SUDHL5 (cell line): ENCODE measurements around a stretch of chr10.

- PRO-cap, result no peak
These were observed 17.9 kb downstream of the VSIR start for GRCh38 chr10:71755191-71755980.

- PRO-cap, result no peak
These were observed 7.0 kb downstream of the VSIR start for GRCh38 chr10:71766433-71766677.

DNA sequence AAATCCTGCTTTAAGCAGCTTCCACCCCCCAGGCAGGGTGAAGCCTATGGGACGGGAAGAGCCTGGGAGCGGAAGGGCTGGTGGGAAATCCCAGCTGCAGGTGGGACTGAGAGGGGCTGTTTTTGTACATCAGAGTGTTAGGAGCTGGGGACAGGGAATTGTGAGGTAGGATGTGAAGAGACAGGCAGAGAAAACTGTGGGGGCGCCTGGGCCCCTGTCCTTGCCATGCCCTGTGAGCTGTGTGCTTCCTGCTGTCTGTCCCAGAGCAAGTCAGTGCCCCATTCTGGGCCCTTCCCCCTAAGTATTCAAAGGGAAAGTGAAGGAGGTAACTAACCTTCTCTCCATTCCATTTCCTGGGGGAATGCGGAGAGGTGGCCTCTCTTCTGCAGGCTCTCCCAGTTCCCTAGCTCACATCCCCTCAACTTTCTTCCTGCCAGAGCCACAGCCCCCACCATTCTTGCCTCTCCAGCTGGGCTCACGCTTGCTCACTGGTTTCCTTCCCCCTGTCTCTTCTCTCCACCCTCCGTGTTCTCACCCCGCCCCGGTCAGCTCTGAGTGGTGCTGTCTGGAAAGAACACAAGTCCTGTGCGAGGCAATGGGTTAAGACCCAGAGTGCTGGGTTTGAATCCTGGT lies 9.6 kb upstream of the VSIR start:
- PRO-cap, result no peak

GRCh38 chr10:71817809-71818282 lies 33.2 kb downstream of the PSAP start:
- PRO-cap, result no peak

GRCh38 chr10:71818283-71819433 lies 32.4 kb downstream of the PSAP start:
- PRO-cap, result no peak

DNA sequence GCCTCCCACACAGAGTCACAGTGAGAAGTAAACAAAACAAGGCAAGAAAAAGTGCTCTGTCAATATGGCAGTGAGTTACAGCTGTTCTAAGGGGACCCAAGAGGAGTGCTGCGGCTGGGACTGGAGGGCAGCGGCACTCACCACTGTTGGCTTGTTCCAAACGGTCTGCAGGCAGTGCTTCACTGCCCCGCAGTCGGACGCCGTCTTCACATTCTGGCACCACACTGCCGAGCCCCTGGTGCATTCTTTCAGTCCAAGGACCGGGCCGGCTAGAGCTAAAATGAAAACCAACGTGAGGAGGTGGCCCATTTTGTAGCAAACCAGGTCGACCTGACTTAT lies 16.9 kb downstream of the PSAP start:
- PRO-cap, result no peak

GRCh38 chr10:71835746-71836844 lies 15.0 kb downstream of the PSAP start:
- PRO-cap, result bidirectional peak, plus-strand start at chr10:71836590, minus-strand start at chr10:71836490

- PRO-cap, result no peak
These were observed 39.1 kb upstream of the PSAP start for GRCh38 chr10:71889905-71890787.

DNA sequence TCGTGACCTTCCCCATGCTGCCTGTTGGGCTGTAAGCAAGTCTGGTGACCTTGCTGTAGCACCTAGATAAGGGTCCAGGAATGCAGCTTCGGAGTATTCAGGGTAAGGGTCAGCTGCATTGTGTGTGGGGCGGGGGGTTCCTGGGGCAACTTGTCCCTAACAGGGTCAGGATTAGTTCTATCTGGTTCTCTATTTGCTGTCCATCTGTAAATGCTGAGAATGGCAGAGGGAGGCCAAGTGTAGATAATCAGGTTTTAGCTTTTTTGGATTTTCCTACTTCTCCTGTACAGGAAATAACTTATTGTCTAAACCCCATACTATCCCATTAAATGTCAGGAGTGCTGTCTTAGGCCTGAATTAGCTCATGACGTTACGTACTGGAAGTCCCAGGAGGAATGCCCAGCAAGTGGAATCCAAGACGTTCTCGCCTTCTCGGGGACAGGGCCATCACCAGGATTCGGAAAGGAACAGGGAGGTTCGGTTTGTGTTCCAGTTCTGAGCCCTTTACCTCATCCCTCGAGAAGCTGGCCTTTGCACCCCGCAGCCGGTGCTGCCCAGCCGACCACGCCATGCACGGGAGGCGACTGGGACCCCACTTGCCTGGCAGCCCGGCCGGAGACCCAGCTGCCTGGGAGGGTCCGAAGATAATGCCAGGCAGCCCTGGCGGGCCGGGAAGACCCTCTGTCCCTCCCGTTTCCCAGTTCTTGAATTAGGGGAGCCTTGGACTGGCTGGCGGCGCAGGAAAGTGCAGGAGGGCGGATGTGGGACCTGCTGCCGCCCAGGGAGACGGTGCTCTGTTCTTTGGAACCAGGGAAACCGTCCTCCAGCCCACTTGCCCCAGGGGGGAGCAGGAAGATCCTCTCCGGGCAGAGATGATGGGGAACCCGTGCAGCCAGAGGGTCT lies 906 bp upstream of the CHST3 start:
- PRO-cap, result no peak

DNA sequence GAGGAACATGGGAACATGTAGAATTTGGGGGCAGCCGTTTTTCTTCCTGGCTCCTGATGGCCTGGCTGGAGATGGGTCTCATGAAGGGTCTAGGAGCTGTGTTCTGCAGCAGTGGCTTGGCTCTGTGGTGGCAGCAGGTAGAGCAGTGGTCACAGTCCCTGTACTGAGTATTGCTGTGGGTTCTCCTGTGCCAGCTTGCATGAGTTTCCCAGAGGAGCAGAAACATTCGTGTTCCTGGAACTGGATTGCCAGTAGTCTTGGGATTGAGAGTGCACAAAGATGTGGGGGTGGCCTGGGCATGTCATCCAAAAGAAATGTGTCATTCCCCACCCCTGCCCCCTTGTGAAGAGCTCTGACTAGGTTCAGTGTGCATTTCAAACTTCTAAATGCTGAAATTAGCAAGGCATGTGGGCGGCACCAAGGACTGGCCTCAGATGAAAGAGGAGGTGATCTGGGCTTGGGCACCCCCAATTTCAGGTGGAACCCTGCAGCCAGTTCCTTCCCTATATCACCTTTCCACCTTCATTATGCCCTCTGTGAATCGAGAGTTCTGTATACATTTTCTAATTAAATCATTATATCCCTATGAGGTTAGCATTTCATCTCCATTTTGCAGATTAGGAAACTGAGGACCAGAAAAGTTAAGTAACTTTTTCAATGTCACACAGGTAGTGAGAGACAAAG lies 2.1 kb downstream of the CHST3 start:
- PRO-cap, result no peak

GRCh38 chr10:71970699-71972024 lies 7.0 kb downstream of the CHST3 start:
- PRO-cap, result no peak

DNA sequence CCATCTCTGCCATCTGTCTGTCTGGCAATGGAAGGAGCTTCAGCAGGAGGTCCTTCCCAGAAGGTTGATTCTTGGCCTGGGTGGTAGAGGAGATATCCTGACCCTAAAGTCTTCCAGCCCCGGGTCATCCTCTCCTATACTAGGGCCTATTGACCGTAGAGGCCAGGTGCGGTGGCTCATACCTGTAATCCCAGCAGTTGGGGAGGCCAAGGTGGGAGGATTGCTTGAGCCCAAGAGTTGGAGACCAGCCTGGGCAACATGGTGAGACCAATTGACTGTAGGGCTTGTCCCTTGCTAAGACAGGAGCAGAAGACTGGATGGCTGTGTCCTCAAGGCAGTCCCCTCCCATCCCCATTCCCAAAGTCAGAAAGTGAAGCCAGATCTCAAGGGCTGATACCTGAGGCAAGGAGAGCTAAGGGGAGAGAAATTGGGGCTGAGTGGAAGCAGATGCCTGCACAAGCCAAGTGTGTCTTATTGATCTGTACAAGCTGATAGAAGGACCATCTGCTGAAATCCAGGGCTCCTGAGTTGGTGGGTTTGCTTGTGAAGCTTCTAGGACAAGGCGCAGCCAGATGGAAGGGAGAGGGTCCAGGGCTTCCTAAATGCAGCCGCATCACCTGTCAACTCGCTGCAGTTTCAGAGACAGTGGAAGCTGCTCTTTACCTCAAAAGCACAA lies 48.1 kb downstream of the CHST3 start:
- PRO-cap, result no peak

- PRO-cap, result no peak
These were observed 40.0 kb downstream of the SPOCK2 start for GRCh38 chr10:72048422-72048719.

- PRO-cap, result no peak
These were observed 10.2 kb upstream of the SPOCK2 start for GRCh38 chr10:72098445-72099009.

DNA sequence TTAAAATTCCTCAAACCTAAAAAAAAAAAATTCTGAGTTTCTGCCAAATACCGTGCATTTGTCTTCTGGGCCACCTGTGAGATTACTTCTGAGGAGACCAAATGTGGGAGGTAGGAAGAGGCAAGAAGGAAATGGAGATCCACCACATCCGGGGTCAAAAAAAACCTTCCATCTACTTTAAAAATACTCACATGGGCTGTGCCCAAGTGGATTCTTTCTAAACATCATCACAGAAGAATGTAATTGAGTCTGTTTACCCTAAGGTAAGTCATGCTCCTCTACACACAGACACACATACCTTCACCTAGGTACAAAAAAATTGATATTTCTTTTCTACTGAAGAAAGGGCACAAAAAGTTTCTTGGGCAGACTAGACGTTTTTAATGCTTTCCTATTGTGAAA lies 19.0 kb upstream of the SPOCK2 start:
- PRO-cap, result no peak

GRCh38 chr10:72134914-72135522 lies 46.7 kb upstream of the SPOCK2 start:
- PRO-cap, result no peak

- PRO-cap, result no peak
These were observed 4.8 kb downstream of the DDIT4 start for GRCh38 chr10:72278376-72279135.

- PRO-cap, result no peak
These were observed 37.7 kb downstream of the DNAJB12 start for GRCh38 chr10:72316899-72317514.

DNA sequence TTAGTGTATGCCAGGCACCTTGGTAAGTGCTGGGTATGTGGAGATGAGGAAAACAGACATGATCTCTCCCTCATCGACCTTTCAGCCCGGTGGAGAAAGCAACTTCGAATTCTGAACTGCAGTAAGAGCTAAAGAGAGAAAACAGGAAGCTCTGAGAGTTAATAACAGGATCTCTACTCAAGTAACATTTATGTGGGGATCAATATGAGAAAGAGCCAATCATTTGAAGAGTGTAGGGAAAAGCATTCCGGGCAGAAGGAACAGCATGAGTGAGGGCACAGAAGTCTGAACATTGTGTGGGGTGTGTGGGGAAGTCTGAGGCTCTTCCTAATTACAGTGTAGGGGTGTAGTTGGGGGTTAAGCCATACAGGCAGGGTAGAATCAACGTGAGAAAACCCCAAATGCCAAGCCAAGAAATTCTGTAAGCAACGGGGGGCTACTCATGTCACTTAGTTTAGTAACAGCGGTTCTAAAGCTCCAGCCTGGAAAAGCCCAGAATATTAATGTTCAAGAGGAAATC lies 36.4 kb downstream of the DNAJB12 start:
- PRO-cap, result no peak

- PRO-cap, result no peak
These were observed 12.8 kb downstream of the DNAJB12 start for GRCh38 chr10:72341953-72342378.